Thoracic aorta (tissue), 1 donor: ENCODE measurements around a stretch of chr2.

DNA sequence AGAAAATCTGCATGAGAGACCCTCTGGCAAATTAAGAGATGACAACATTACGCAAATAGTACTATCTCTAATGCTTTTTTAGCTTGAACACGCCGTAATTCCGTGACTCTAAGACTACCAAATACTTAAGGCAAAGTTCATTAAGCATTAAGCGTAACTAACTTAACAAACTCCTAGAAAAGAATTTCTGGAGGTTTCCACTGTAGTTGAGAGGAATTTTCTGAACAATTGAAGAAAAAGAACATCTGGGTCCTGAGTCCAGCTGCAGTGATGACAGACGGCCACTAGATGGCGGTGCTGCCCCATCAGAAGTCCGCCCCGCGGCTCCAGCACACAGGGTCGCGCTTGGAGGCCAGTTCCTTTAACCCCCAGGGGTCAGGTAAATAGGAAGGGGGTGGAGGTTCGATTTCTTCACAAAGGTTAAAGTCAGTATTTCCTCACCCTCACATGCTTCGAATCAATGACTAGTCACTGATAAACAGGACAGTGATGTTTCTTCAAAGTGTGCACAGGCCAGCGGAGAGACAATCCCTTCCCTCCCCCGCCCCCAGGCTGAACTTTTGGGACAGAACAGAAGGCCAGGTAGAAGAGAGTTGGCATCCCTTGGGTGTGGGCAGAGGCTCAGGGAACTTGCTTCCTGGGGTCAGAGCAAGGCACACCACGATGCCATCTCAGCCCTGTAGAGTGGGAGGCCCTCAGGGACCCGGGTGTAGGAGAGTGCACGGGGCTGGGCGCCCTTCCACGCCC, 952 bp downstream of the APOB start:
- RAMPAGE, long total RNA = no peak

GRCh38 chr2:21095569-21096130, 28.1 kb upstream of the TDRD15 start:
- RAMPAGE, long total RNA = no peak

GRCh38 chr2:21101345-21101735, 22.4 kb upstream of the TDRD15 start:
- RAMPAGE, long total RNA = no peak

DNA sequence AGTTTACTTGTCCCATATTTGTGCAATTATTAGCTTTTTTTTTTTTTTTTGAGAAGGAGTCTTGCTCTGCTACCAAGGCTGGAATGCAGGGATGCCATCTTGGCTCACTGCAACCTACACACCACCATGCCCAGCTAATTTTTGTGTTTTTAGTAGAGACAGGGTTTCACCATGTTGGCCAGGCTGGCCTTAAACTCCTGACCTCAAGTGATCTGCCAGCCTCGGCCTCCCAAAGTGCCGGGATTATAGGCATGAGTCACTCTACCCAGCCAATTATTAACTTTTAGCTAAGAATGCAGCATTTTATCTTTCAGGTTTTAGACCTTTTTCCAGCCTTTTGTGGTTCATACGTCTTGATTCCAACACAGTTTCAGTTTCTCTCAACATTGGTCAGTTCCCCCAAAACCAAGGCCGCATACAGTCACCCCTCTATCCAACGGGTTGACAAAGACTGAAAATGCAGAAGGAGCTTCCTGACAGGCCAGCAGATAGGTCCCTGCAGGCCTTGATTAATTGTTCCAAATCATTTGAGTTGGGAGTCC, 262.3 kb upstream of the KLHL29 start:
- RAMPAGE, long total RNA = no peak

DNA sequence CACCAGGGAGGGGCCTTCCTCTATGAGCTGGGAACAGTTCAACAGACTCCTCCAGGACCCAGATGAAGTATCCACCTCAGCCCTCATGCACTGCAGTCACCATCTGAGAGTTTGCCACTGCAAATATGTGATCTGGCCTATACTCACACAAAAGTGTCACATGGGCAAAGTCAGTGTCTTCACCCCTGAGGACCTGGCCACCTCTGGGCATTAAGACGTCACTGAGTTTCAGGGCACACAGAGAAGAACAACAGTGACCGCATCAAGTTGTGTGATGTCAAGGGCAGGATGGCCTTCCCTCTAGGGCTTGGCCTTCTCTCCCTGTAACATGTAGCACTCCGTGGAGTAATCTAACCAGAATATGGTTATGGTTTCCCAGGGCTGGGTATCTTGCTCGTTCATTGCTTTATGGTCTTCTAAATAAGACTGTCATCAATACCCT, 136.8 kb upstream of the KLHL29 start:
- RAMPAGE, long total RNA = no peak

DNA sequence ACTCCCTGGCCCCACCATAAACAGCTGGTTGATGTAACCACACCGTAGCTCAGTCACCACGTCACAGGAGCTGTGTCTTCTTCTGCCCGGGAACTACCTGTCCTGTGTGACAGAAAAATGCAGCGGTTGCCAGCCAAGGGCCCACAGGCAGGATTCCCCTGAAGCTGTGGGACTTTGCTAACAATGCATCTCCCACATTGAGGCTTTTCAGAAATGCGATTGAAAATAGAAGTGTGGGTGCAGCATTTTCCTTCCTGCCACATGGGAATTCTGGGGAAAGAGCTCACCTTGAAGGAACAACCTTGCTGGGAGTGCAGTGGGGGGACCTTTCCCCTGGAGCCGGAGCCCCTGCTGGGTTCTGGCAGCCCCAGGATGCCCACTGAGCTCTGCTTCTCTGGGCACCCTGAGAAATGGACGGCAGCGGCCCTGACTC, 68.3 kb downstream of the KLHL29 start:
- RAMPAGE, long total RNA = no peak

- RAMPAGE, long total RNA = no peak
These were observed 146.2 kb downstream of the KLHL29 start for GRCh38 chr2:23531026-23531740.

DNA sequence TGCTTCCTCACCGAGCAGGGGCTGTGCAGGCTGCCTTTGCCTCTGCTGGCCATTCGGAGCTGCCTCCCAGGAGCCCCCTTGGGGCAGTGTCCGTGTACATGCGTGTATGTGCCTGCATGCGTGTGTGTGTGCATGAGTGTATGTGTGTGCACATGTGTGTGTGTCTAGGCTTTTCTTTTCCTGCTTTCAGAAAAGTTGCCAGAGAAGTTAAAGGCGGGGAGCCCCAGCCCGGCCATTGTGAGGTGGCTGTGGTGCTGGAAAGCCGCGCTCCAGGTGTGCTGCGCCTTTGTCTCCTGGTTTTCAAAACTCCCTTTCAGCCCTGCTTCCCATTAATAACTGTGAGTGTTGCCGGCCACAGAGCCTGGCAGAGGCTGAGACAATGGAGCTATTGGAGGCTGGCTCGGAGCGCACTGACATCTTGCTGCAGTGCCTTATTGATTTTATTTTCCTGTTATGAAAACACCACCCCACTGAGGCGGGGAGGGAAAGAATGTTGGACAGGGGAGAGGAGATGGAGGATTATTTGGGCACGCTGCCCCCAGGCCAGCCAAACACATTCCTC, 178.5 kb downstream of the KLHL29 start:
- RAMPAGE, long total RNA = no peak

DNA sequence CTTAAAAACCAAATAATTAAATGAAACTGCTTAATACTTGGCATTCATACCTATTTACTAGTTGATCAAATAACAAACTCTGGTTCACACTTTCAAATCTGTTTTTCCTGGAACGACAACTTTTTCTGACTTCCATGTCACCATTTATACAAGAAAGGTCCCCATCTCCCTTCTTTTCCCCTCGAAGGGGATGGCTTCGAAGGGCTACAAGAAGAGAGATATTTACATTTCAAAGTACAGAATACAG, 39.2 kb downstream of the ATAD2B start:
- RAMPAGE, long total RNA = no peak

- RAMPAGE, long total RNA = no peak
These were observed 857 bp upstream of the SF3B6 start for GRCh38 chr2:24077121-24077245.

DNA sequence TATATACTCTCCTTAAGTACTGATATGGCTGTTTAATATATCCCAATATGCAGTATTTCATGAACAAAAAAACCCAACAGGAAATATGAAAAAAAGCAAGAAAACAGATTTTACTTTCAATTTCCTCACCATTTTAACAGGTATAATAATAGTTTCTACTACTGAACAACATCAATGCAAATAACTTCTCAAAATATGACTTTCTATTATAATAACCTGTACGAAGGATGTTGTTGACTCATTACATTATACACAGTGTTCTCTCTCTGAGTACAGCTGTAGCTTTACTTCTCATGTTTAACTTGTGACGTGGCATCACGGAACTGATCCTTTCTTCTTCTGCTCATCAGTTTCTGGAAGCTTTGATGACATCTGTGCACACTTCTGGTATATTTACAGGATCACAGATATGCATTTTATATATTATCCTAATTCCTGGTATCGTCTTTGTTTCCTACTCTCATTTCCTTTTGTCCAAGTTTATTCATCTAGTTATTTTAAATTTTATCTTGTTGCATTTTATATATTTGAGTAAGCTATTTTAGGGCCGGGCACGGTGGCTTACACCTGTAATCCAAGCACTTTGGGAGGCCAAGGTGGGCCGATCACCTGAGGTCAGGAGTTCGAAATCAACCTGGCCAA, 40.1 kb downstream of the FAM228A start:
- RAMPAGE, long total RNA = no peak

DNA sequence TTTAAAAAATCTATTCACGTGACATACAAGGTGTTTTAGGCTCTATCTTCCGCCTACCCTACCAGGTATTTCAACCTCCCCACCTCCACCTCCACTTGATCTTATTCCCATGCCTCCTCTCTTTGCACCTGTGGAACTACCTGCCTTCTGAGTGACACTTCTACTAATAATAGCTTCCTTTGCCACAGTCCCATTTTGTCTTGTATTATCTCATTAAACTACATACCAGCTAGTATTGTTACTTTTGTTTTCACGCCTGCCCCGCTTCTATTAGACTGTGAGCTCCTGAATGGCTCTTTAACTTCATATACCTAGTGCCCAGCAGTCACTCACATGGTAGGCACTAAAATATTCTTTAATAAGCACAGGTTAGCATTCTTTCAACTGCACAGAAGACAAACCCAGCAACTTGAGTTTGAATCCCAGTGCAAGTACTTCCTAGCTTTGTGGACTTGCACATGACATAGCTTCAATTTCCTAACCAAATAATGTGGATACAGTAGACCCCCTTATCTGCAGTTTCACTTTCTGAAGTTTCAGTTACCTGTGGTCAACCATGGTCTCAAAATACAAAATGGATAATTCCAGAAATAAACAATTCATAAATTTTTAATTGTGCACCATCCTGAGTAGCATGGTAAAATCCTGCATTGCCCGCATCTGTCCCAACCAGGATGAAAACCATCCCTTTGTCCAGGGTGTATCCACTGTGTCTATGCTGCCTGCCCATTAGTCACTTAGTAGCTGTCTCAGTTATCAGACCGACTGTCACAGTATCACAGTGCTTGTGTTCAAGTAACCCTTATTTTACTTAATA, 9.1 kb downstream of the ITSN2 start:
- RAMPAGE, long total RNA = no peak

DNA sequence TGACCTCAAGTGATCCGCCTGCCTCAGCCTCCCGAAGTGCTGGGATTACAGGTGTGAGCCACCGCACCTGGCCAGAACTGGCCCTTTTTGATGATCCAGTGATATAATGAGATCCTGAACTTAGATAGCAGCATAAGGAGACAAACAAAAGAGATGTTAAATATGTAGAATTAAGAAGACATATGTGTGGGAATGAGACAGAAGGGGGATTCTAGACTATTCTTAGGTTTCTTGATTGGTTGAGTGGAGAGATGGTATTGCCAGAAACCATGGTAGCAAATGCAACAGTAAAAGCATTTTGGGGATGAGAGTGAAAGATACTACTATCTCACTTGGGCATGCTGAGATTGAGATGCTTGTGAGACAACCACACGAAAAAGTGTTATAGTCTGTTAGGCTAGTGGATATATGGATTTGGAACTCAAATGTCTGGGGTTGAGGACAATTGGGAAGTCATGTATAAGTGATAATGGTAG, 49.7 kb downstream of the NCOA1 start:
- RAMPAGE, long total RNA = no peak

DNA sequence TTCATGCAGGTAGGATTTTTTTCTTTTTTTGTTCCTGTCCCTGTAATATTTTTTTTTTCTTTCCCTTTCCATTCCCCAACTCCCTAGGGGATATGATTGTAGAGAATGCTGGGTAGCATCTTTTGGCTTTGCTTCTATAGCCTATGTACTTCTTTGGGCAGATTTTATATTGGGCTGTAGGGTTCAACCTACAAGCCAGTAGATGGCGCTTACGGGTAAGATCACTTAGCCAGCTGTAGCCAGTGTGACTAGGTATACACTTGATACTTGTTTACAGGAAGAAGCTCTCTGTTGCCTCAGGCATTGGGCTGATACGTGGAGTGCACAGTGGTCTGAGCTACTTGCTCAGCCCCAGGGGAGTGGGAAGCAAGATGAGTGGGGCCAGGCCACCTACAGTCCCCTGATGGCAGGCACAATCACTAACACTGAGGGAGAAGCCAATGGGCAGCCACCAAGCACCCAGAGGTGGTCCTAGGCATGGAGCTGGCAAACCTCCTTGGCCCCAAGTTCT, 122.0 kb downstream of the NCOA1 start:
- RAMPAGE, long total RNA = no peak

GRCh38 chr2:24720309-24720855, 72.8 kb downstream of the PTRHD1 start:
- RAMPAGE, long total RNA = no peak

DNA sequence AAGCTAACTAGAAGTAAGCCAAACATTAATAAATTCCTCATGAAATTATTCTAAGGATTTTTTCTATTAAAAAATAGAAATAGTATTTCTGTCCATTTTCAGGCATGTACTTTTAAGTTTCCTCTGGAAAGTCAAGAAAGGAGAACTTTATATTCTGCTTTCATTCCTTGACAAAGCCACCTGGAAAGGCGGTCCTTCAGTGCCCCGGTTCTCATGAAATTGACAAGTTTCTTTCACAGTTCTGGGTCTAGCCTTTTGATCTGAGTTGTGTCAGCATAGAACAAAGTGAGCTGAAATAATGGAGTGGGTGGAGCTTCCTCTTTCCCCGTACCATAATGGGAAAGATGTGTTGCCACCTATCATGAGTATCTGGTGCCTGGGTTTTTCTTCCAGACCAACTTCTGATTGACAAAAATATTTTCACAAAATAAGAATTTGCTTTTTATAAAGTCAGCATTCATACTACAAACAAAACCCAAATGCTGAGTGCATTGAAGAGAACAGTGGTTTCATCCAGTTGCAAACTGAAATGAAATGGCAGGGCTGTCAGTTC, 49.3 kb downstream of the PTRHD1 start:
- RAMPAGE, long total RNA = no peak

- RAMPAGE, long total RNA = no peak
These were observed 44.0 kb downstream of the PTRHD1 start for GRCh38 chr2:24749069-24749627.

- RAMPAGE, long total RNA = no peak
These were observed 7.8 kb downstream of the ADCY3 start for GRCh38 chr2:24912195-24912718.

- RAMPAGE, long total RNA = no peak
These were observed 68.3 kb downstream of the DNMT3A start for GRCh38 chr2:25273271-25273960.

DNA sequence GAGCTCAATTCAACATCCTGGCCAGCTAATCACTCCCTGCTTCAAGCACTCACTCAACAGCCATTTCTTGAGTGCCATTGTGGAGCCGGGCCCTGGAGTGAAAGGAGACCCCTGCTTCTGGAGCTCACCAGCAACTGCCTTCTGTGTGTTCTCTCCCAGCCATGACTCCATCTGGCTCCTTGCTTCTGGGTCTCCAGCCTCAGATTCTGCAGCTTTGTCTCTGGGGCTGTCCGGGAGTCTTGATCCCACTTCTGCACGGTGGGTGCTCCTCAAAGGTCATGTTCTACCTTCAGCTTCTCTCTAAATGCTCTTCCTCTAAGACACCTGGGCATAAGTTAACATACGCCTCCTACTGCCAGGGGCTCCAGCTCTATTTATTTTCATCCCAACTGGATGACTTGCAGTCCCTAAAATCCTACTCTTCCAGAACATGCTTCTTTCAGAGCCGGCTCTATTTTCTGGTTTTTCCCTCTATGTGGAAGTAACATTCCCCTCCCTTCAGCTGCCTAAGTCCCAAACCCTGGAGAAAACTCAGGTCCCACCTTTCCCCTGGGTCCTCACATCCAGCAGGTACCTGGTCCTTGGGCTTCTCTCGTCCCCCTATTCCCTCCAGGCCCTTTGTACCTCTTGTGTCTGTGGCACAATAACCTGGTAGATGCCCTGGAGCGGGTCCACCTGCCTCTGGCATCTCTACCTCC, 14.2 kb downstream of the DNMT3A start:
- RAMPAGE, long total RNA = start-site peak on the minus strand centred at position 246 of the sequence, 170 bp wide, 9 reads